Mesangial cell (primary cell): ENCODE measurements around a stretch of chr6.

DNA sequence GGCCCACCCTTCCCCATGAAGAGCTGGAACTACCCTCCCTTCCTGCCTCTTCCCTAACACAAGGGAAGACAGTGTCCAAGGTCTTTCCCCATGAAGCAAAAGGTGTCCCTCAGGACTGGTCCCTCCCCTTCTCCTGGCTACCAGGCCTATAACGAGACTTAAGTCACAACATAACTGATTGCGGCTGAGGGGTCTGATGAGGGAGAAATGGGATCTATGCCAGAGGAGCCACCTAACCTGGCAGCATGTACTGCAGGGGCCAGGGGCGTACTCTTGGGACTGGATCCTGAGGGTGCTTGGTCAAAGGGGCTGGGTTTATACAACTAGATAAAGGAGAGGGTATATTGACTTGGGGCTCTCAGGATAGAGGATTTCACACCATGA is 11.8 kb downstream of the HEBP2 start:
- RAMPAGE, long total RNA, result no peak

GRCh38 chr6:138418843-138419440 is 14.9 kb downstream of the HEBP2 start:
- RAMPAGE, long total RNA, result no peak

DNA sequence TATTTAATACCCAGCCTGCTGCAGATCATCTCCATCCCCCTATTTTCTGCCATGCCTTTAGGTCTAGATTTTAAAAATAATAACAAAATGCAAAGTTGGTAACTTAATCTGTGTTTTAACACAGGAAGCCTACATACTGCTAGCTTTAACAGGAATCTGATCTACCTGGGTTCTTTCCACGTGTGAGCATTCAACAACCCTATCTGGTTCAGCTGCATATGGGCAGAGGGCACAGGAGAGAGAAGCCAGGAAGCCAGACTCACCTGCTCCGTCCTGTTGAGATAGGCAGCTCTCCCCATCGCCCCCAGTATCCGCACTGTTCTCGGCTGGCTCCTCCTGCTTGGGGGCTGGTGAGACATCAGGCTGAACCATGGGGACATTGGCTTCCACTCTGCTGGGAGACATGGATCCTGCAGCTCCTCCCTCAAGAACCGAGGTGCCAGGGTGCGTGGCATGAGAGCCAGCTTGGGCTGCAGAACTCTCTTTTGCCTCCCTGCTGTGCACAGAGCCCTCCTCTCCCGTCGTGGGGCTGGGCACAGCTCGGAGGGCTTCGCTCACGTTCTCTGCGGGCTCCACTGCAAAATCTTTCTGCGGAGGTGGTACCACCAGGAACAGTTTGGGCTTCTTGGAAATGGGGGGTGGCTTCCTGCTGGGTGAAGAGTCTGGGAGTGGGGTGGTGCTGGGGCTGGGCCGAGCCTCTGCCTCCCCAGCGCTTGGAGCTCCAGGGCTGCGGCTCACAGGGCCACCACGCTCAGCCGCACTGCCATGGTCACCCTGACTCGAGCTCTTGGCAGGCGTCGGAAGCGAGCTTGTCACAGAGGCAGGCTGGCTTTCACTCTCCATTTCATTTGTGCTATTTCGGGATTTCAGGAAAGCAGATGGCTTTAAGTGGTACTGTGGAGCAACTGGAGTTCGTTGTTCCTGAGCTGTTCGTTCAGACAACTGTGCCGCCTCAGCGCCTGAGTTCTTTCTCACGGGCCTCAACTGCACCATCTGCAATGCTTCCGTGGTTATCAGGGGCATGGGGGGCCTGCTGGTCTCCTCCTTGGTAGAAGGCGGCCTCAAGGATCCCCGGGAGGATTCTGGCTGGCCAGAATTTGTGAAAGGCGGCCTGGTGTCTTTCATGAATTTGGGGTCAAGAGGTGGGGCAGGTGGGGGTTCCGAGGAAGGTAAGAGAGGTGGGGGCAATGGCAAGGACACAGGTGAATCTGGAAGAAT is 26.5 kb downstream of the HEBP2 start:
- RAMPAGE, long total RNA, result no peak

DNA sequence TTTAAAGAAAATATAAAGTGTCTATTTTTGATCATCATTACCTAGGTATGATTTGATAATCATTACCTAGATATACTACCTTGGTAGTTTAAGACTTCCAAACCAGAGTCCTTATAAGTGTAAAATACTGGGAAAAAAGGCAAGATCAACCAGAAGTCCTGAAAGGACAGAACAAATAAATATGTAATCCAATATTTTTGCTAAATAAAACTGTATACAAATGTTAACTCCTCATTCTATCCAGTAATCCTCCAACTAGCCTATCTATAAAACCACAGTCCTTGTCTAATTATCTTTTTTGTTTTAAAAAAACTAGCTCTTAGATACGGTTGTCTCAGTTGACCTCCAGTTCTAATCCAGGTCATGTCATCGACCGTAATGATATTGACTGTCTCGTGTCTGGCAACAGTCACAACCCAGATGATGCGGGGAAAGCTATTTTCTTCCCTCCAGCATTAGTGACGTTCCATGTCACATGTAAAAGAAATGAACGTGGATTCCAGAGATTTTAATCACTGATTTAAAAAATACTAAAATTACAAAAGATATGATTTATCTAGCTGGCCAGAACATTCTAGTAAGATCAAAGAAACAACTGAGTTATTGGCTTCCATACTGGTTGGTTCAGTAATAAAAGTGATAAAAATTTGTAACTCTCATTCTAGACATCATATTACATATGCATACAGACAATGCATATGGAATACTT is 35.5 kb downstream of the HEBP2 start:
- RAMPAGE, long total RNA, result no peak

- RAMPAGE, long total RNA, result no peak
Measured at GRCh38 chr6:138485851-138486309, 13.4 kb downstream of the NHSL1 start.

DNA sequence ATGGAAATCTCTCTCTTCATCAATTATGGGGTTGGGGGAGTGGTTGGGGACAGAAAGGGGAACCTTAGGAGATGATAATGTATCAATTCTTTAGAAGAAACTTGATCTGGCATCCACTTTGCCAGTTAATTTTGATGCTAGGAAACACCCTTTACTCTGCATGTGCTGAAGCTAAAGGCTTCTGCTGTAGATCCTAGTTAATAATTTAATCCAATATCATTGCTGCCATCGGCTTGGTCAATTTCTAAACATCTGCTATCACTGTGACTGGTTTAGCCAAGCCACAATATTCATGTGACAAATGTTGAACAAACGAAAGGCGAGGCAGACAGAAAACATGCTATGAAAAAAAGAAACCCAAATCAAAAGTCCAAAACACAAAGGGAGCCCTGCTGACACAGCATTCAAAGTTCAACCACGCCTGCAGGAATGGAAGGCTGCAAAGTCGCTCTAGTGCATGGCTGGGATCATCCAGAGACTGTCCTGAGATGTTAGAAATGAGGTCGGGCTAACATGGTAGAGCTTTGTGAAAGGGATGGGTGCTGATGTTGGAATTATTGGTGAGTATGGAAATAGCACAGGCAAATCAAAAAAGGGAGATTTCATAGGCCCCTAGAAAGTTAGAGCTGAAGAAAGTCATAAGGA is 8.7 kb upstream of the NHSL1 start:
- RAMPAGE, long total RNA, result no peak

GRCh38 chr6:138545329-138546147 is 46.2 kb upstream of the NHSL1 start:
- RAMPAGE, long total RNA, result no peak

GRCh38 chr6:138592802-138593760 is 93.8 kb upstream of the NHSL1 start:
- RAMPAGE, long total RNA, result no peak

GRCh38 chr6:138724132-138724339 is 49.5 kb upstream of the CCDC28A start:
- RAMPAGE, long total RNA, result no peak

DNA sequence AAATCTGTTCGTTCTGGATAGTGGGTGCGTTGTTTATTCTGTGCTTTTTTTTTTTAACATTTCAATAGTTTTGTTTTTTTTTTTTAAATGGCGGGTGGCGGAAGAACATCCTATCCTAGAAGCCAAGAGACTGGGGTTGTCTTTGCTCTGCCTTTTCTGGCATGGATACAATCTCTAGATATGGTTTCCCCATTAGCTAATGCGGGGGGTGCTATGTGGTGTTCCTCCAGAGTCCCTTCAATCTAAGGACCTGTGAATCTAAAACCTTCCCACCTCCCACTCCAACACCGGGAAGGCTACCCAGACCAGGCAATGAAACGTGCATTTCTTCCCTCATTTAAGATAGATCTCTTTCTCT is 878 bp upstream of the CCDC28A start:
- RAMPAGE, long total RNA, result no peak

- RAMPAGE, long total RNA, result no peak
Measured at GRCh38 chr6:138919170-138920038, 68.6 kb downstream of the REPS1 start.

DNA sequence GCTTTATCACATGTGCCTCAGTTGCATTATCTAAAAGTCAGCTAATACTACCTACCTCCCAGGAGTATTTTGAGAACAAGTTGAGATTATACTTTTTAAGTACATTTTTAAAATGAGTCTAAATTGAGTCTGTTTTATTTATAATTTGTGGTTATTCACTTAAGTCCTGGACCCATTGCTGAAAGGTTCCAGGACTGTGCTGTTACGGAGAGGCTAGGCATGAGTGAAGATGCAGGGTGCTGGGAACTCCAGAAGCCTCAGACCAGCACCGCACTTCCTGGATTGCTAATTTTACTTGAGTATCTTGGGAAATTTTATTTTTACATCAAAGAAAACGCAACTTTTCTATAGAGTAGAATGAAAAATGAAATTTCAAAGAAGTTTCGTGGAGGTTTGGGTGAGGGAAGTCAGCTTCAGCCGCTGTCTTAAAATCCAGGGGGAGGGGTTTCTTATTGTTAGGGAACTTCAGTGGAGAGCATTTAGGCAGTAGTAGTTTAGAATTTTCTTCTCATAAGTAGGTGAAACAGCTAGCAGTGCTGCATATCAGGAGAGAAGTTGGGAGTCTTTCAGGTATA is 41.4 kb downstream of the HECA start:
- RAMPAGE, long total RNA, result no peak

GRCh38 chr6:139276753-139277553 is 14.8 kb downstream of the TXLNB start:
- RAMPAGE, long total RNA, result no peak

DNA sequence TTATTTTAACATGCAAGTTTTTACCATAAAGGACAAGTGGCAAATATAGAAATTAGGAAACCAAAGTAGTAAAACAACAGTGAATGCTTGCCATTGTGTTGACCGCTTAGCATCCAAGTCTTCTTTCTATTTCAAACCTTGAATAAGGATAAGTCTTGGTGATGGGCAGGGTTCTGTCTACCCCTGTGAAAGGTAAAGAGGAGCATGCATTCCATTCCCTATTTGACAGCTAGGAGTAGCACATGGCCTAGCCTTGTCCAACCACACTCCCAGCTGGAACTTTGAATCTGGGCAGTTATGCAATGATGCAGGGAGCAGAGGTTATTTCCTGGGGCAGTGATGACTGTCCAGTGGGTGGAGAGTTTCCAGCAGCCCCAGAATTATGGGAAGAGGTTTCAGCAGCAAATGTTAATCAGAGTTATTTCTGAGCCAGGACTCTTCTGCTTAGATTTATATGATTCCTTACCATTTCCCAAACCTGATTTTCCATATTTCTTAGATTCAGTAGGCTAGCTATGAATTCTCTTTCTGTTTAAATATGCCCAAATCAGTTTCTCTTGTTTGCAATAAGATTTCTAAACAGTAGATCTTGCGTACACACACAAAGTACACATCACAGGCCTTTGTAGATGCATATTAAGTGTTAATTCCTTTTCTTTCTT is 17.1 kb upstream of the TXLNB start:
- RAMPAGE, long total RNA, result no peak

- RAMPAGE, long total RNA, result no peak
Measured at GRCh38 chr6:139369085-139369387, 5.4 kb downstream of the CITED2 start.

GRCh38 chr6:139371285-139372356 is 2.8 kb downstream of the CITED2 start:
- RAMPAGE, long total RNA, result no peak

- RAMPAGE, long total RNA, result no peak
Measured at GRCh38 chr6:139372357-139372635, 2.2 kb downstream of the CITED2 start.

GRCh38 chr6:139530925-139531605 is 156.6 kb upstream of the CITED2 start:
- RAMPAGE, long total RNA, result no peak

DNA sequence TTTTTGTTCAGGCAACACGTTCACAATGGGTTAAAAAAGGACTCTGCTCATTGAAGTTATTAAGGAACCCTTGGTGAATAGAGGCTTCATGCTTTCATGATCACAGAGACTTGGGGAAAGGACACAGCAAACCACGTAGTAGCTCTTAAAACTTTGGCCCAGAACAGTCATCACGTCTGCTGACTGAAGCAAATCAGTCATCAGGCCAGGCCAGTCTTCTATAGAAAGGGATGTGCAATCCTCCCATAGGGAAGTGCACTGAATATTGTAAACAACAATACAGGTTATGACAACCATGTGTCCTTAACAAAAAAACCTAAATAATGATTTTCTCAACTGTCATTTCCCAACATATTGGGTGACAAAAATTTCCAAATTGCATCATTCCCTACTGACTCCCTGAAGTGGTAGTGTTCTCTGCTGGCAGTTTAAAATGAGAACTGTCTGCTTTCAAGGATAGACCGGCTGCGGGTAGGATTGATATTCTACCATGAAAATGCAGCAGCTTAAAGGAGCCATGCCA is 388.1 kb upstream of the CITED2 start:
- RAMPAGE, long total RNA, result no peak

DNA sequence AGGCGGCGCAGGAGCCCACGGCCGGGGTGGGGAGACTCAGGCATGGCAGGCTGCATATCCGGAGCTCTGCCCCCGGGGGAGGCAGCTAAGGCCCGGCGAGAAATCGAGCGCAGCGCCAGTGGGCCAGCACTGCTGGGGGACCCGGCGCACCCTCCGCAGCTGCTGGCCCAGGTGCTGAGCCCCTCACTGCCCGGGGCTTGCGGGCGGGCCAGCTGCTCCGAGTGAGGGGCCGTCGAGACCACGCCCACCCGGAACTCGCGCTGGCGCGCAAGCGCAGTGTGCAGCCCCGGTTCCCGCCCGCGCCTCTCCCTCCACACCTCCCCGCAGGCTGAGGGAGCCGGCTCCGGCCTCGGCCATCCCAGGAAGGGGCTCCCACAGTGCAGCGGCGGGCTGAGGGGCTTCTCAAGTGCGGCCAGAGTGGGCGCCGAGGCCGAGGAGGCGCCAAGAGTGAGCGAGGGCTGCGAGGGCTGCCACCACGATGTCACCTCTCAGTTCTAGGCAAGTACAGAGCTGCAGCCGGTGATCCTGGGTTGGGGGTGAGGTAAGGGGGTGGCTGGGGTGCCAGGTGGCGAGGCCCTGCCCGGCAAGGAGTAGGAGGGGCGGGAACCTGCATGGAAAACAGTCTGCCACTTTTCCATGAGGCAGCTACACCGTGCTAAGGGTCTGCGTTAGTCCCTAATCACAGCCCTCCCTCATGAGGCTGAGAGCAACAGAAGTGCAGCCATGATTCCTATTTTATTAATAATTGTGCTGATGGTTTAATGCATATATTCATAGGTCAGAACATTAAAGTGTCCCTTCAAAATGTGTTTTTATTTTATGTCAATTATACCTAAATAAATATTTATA is 774.0 kb upstream of the CITED2 start:
- RAMPAGE, long total RNA, result no peak